ENCODE results near the genes CCNB2 and MYO1E.

DNA sequence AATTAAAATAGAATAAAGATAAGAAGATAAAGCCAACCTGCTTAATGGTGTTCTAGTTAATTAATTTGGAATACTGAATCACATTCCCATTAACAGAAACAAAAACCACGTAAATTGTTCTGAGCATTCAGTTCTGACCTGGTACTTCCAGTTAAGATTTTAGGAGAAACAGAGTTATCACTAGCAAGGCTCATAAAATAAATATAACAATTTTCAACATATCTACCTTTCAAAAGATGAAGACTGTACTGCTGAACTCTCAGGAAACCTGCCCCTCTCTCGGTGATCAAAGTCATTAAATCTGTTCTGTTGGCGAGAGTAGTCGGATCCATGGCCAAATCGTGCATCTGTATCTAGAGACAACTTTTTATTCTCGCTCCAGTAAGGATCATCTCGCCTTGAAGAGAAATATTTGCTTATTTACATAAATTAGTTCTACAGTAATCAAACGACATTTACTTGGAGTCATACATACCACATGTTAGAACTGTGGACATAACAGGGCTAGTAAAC, 45.3 kb downstream of the SLTM start:
- RRBS: no CpG with 5 or more reads among the region's 8 CpGs

DNA sequence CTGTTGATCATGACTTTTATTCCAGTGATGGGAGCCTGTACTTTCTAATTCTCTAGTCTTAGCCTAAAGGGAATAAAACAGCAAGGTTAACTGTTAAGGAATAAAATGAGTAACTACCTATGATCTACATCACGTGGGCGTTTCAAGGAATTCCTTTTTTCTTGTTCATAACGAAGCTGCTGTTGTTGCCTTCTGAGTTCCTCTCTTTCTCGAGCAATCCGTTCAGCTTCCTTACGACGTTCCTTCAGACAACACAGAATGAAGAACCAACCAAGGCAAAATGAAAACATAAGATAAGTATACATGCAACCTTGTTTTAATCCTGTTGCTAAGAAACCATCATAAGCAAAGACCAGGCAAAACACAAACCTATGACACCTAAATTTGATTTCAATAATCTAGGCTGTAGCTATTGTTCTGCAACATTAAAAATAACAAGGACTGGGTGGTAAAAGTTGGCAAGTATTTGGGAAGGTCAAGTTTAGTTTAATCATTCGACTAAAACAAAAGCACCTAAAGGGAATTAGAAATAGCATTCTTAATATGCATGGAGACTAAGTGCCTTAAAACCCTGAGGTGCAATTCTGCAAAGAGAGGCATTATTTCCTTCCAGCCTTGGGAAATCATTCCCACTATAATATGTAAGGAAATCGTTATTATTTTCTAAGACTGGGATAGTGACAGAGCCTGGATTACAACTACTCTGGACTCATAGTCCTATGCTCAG, 44.0 kb downstream of the SLTM start:
- RRBS: no CpG with 5 or more reads among the region's 9 CpGs

DNA sequence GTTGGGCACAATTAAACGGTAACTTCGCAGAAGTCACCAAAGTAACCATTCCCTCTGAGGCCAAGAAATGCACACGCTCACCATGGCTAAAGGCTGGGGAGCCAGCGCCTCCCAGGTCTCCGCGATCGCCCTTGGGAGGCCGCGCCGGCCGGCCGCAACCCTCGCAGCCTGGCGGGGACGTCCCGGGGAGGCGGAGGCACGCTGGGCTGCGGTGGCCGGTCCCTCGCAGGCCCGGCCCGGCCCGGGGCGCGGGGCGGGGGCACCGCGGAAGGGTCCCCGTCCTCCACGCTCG, 564 bp downstream of the SLTM start:
- RRBS: 2% methylated on average over 6 of the region's 32 CpGs

DNA sequence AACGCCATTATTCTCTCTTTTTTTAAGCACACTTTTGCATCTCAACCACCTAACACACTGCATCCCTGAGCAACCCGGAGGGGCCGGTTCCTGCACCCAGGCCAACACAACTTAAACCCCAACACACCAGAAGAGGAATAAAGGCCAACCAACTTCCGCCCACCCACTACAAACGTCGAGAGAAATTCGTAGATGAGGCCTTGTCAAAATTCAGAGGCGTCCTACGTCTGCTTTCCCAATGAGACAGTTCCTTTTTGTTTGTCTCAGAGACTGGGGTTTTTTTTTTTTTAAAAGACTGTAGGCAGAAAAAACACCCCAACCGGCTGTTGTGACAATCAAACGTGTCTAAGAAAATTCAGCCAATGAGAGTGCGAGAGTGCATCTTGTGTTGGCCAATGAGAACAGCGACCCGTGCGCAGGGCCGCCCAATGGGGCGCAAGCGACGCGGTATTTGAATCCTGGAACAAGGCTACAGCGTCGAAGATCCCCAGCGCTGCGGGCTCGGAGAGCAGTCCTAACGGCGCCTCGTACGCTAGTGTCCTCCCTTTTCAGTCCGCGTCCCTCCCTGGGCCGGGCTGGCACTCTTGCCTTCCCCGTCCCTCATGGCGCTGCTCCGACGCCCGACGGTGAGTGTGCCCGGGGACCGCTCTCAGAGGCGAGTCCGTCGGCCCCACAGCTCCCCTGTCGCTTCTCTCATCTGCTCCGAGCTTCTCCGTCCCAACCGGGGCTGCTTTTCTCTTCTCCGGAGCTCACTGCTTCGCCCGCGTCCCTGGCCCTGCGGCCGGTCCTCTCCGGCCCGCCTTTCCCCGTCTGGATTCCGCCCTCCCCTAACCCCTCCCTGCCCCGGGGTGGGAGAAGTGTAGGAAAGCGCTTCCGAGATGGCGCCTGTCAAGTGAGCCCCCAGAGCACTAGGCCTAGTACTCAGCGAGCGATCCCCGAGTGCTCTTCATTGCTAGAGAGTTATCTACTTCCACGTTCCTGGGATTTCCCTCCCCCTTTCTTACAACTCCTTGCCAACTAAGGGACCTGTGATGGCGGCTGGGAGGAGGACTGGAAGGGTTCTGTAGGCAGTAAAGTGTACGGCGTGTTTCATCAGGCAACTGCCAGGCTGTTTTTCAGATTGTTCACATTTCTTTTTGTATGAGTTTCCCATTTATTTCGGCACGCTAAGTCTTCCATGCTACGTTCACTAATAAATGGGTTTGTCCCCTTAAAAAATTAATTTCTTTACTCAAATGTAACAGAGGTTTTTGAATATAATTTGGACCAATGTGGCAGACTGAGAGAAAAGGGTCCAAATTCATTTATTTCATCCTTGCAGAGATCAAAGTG, at the start of gene CCNB2:
Gene CCNB2, plus strand, starts transcription at position 480 of the 1,332 bp plus-strand sequence.
- RRBS: 2% methylated on average over 26 of the region's 71 CpGs

- RRBS: no CpG with 5 or more reads among the region's 10 CpGs
Observed at GRCh38 chr15:59158557-59159230, 47.9 kb upstream of the LDHAL6B start.

- RRBS: no CpG with 5 or more reads among the region's 6 CpGs
Observed at GRCh38 chr15:59177247-59177899, 29.3 kb upstream of the LDHAL6B start.

GRCh38 chr15:59178139-59178754, 28.4 kb upstream of the LDHAL6B start:
- RRBS: no CpG with 5 or more reads among the region's 19 CpGs

- RRBS: 3% methylated on average over 38 of the region's 89 CpGs
Observed at GRCh38 chr15:59372228-59373388, at the start of gene MYO1E. TSS of gene MYO1E (minus strand) at chr15:59372871.

- RRBS: no CpG with 5 or more reads among the region's 9 CpGs
Observed at GRCh38 chr15:59456009-59456547, 18.1 kb downstream of the FAM81A start.

GRCh38 chr15:59528848-59529383, 82.7 kb upstream of the GCNT3 start:
- RRBS: no CpG with 5 or more reads among the region's 9 CpGs

GRCh38 chr15:59530947-59531502, 80.6 kb upstream of the GCNT3 start:
- RRBS: no CpG with 5 or more reads among the region's 9 CpGs

GRCh38 chr15:59609625-59610118, 1.9 kb upstream of the GCNT3 start:
- RRBS: no CpG with 5 or more reads among the region's 7 CpGs

GRCh38 chr15:60346425-60347683, 50.9 kb downstream of the ANXA2 start:
- RRBS: no CpG with 5 or more reads among the region's 19 CpGs

DNA sequence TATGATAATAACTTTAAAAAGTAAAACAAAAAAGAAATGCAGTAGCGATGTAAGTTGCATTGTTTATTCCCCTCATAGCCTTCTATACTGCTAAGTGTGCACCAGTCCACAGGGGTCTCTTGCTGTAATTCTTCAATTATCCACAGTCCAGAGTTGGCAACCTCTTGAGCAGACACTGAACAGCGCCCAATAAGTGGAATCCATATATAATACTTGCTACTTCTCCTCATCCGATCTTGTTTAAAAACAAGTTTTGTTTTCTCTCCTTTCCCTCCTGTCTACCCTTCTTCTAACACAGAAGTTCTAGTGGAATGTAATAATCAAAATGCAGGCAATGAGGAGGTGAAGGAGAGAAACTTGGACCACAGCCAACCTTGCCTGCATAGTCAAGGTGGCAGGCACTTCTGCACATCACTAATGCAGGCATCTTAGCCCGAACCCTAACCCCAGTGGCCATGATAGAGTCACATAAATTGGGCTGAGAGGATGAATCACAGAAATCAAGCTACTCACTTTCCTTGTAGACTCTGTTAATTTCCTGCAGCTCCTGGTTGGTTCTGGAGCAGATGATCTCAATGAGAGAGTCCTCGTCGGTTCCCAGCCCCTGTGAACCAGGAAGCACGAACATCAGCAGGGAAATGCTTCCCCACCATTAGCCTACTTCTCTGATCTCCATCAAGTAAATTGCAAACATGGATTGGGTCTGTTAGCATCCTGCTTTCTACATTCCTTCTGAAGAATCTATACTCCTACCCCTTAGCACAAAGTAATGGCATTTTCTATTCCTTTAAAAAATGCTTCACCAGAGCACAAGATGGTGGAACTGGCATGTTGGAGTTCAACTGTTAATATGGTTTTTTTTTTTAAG, 40.9 kb downstream of the ANXA2 start:
- RRBS: no CpG with 5 or more reads among the region's 7 CpGs

- RRBS: no CpG with 5 or more reads among the region's 13 CpGs
Observed at GRCh38 chr15:60368629-60369805, 28.8 kb downstream of the ANXA2 start.

- RRBS: no CpG with 5 or more reads among the region's 8 CpGs
Observed at GRCh38 chr15:60390806-60391591, 6.8 kb downstream of the ANXA2 start.

DNA sequence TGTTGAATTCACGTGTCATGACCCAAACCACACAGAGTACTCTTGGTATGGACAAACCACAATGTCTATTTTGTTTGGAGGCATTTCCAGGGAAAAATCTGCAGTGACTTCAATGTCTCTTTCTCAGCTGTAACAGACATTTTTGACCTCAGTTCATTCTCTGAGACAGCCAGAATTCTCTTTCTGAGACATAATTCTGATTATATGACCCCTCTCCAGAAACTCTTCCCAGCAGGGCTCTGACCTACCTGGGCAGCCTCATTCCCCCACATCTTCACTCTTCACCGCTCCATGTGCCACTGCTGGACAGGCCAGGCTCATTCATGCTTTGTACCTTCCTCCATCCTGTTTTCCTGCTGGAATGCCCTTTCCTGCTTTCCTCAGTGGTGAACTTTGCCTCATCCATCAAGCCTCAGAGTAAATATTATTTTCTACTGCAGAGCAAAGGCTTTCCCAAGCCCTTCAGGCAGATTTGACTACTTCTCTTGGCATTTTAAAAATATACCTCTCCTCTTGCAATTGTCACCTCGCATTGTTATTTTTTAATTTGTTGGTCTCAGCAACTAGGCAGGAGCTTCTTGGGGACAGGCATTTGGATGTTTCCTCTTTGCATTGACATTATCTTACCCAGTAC, 4.9 kb upstream of the ANXA2 start:
- RRBS: no CpG with 5 or more reads among the region's 3 CpGs

DNA sequence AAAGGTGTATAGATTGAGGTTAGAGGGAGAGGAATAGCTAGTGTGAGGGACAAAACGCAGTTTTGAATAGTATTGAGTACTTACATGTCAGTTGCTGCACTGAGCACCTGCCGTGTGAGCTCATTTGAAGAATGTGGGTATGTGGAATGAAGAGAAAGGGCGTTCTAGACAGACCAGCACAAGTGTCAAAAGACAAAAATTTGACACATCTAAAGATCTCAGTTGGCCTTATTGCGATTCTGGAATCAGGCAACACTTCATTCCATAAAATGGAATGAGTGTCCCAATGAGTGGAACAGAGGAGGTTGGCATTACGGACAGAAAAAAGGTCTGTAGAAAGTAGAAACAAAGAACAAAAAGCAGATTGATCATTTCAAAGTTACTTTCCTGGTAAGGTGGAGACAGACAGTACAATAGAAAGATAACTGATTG, 858 bp upstream of the ICE2 start:
- RRBS: no CpG with 5 or more reads among the region's 5 CpGs

DNA sequence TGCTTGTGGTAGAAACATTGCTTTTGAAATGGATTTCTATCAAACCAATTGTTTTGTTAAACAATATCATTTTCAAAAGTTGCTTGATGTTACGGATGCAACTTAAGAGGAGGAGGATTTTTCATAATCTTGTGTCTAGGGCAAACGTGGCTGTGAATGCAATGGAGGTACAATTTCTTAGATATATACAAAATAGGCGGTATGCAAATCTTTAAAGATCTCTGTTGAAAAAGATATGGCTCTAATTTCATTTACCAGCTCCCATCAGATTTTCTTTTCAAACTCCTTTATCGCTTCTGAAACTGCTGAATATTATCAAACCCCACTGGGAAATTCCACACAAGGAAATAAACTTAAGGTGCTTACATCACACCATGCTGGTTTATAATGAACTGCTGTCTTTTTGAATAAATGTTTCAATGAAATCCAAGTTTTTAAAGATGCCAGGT, 102.4 kb upstream of the ICE2 start:
- RRBS: no CpG with 5 or more reads among the region's 4 CpGs

DNA sequence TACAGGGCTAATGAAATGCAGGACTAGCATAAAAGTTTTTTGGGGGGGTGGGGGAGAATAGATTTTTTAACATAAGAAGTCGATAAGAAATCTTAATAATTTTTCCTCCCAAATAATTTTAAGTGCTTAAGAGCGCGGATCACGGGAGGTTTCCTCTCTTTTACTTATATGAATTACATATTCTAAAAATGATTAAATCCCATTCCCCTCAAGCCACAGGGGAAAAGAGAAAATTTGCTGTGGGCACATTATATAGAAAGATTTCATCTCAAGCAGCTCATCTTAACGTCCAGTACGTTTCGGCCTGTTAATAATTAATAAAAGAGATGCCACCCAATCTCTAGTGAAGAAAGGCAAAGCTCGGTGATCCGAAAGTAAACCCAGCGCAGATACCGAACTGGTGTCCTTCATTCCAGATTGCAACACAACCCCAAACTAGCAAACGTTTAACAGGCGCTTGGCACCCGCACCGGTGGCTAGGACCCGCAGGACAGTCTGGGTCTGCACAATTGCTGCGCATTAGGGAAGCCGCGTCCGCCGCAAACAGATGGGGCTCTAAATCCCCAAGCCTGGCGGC, 111.8 kb upstream of the ICE2 start:
- RRBS: 4% methylated on average over 3 of the region's 22 CpGs